Mesangial cell (primary cell): ENCODE results near the gene SOS2.

- RAMPAGE, long total RNA = no peak
Measured at GRCh38 chr14:50000856-50001849, 108.3 kb downstream of the ARF6 start.

- RAMPAGE, long total RNA = no peak
Measured at GRCh38 chr14:50006976-50007998, 109.1 kb downstream of the VCPKMT start.

DNA sequence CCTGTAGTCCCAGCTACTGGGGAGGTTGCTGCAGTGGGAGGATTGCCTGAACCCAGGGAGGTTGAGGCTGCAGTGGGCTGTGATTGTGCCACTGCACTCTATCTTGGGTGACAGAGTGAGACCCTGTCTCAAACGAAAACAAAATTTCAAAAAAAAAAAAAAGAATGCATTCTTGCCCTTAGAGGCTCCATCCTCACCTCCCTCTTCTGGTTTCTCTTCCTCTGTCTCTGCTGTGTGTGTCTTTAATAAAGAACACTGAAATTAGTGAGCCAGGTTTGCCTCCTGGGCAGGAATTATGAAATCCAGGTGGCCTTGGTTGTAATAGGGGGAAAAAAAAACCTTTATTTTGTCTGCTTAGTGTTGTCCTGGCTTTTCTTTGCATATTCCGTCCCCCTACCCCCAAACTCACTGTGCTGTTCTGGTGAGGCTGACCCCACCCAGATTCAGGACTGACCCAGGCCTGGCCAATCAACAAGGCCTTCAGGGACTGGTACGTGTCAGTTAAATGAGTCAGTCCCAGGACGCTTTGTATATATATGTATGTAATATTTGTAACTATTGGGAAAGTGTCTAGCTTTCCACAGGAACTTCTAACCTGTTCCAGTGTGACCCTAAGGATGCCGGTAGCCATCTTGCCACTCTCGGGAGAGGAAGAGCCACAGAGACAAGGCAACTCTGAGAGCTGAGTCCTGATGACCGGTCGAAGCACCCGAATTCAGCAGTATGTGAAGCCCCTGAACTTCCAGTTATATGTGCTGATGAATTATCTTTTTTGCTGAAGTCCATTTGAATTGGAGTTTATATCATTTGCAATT, 107.5 kb downstream of the VCPKMT start:
- RAMPAGE, long total RNA = no peak

DNA sequence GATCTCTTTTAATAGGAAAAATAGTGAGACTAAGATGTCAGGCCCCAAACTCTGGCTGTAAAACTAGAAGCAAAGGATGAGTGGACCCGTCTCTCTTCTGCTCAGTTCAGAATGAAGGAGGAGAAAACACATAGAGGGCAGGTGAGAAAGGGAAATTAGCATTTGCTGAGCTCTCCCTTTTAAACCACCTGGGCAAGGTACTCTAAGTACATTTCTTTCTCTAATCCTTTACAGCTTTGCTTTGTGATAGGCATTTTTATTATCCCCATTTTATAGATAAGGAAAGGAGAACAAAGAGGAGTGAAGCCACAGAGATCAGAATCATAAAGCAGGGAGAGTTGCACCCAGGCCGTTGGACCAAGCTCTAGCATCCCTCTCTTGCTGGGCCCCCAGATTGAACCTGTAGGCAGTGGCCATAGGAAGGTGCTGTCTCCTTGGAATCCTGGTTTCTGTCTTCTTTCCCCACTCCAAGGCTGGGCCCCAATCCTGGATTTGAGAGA, 47.1 kb downstream of the VCPKMT start:
- RAMPAGE, long total RNA = no peak

DNA sequence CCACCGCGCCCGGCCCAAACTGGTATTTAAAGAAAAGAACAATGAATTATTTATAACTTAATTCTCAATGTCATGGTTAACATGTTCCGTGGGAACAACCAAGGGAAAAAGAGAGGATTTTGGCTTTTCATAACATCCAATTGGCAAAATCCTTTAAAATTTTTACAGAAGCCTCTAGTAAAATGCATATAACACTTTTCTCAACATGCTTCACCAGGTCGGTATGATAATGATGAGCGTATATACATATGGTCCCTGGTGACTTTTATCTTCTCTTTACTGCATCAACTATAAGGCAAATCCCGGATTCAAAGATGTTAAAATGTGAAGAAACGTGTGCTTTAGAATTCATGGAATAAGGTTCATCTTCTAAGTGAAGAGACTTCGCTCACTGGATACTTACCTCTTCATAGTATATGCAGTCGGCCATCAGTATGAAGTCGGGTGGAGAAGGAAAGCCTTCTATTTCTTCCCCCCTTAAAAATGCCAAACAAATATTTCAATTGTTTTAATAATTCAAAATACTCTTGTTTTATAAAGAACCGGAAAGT, 861 bp downstream of the VCPKMT start:
- RAMPAGE, long total RNA = no peak

DNA sequence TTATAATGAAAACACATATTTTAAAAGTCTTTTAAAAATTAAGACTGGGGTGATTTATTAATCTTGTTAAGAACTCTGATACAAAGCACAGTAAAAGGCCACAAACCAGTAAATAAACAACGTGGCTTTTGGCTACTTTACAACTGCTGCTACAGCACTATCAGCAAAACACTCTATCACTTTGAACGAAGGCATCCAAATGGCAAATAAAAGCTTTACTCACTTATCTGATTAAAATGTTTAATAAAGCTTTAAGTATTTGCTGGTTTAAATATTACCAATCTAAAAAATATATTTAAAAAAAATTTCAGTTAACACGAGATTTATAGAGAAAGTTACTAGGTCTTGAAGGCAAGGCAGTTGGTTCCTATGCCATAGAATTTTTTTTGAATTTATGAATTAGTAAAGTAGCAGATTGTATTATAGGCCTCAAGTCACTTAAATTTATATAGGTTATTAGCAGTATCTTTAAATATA, 767 bp upstream of the VCPKMT start:
- RAMPAGE, long total RNA = no peak

- RAMPAGE, long total RNA = no peak
Measured at GRCh38 chr14:50159469-50160138, 43.2 kb upstream of the VCPKMT start.

- RAMPAGE, long total RNA = no peak
Measured at GRCh38 chr14:50231457-50232582, at the start of gene SOS2. SOS2 (minus strand) TSS chr14:50231578.

DNA sequence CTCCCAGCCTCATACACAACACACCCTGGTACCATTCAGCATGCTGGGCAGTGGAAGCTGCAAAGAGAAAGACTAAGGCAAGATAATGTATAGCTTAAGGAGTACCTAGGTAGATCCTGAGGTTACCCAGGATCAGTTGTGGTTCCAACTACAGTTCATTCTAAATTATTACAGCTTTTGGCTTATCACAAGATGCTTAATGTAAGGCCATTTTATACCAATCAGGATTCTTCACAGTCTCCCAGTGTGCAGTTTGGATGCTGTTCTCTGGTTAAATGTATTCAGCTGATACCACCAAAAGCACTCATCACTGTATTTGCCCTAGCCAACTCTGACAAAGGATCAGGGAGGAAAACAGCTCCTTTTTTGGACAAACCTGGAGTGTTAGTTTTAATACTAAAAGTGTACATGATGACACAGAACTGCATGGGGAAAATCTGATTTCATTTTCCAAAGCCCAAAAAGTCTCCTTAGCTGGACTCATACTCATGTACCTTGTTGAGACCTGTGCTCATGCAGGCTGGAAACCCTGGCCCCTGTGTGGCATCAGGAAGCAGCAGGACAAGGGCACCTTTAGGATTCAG, 19.5 kb downstream of the DMAC2L start:
- RAMPAGE, long total RNA = no peak

GRCh38 chr14:50397182-50397888, 654 bp upstream of the CDKL1 start:
- RAMPAGE, long total RNA = no peak

DNA sequence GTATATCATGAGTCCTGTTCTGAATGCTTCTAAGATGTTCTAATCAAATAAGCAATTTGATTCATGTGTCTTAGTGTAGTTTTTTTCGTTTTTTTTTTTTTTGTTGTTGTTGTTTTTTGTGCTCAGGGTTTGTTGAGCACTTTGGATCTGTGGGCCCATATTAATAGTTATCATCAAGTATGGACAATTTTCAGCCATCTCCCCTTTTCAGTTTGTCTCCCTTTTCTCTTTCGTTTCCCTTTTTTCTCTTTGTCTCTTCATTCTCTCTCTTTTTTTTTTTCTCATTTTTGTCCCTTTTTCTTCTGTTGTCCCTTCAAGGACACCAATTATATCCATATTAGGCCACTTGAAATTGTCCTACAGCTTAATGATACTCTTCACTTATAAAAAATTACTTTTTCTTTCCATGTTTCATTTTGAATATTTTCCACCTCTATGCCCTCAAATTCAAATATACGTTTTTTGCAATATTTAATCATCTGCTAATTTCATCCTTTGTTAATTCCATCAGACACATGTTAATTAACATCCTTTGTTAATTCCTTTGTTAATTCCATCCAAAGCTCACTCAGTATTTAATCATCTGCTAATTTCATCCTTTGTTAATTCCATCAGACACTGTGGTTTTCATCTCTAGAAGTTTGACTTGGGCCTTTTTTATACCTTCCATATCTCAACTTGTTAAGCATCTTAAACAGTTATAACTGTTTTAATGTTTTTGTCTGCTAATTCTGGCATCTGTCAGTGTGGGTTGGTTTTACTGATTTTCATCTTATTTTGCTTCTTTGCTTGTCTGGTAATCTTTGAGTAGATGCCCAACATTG, 53.2 kb downstream of the MAP4K5 start:
- RAMPAGE, long total RNA = no peak

DNA sequence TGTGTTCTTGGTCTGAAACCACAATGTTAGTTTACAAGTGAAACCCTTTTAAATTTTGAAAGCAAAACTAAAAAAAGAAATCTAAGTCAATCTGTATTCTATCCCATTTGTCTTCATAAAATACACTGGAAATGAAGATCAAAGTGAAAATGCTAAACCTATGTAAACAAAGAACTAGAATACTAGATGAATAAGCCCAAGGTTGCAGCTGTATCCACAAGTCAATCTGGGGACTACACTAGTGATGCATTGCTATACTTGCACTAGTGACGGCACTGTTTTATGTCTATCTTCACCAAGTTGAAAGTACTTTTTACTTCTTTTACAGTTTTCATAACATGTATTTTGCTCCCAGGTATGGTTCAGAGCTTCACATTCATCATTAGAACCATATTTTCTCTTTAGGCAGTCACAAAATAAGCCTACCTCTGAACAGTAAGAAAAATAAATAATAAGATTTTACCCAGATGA, 10.3 kb downstream of the MAP4K5 start:
- RAMPAGE, long total RNA = no peak

DNA sequence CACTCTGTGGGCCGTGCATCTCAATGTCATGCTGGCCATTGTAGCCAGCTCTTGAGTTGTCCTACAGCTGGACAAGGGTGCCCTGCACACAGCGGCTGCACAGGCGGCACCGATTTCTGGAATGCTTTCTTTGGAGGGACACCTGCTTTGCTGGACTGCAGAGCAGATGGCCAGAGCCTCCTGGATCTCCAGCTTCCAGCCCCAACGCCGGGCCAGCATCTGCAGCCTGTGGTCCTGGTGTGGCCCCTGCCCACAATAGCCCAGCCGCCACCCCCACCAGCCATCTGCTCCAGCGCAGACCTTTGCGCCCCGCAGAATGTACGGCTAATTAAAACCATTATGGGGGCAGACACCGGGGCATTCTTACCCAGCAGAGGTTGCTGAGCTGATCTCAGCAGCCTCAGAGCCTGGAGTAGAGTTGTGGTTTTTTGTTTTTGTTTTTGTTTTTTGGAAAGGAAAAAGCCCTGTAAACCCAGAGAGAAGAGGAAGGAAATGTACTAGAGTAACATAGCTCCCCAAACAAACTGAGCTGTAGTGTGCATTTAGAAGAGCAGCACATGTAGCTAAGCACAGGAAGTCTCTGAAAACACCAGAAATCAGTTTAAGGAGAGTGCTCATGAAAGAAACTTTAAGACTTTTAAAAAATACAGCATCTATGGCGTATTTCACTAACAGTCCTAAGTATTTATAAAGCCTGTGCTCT, 45.8 kb downstream of the NIN start:
- RAMPAGE, long total RNA = no peak

GRCh38 chr14:50943139-50944059, 884 bp downstream of the PYGL start:
- RAMPAGE, long total RNA = no peak

- RAMPAGE, long total RNA = no peak
Measured at GRCh38 chr14:51139099-51139508, 44.2 kb upstream of the TRIM9 start.

DNA sequence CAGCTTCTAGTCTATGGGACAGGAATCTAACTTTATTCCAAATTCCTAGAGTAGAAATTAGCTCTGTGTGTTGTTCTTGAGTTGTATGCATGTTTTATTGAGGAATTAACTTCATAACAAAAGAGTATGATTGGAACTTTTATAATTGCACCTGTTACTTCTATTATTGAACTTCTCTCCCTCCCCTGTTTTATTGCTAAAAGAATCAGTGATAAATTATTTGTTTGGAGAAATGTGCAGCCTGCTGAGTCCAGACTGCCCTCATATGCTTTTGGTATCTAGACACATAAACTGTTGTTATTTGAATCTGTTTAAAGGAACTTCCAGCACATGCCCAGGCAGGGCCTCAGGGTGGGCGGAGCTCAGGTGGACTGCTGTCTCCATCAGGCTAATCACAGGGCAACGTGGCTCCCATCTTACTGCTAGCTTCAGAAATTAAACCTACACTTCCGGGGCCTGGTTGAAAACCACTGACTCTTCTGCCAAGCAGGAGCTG, 97.3 kb downstream of the TMX1 start:
- RAMPAGE, long total RNA = no peak

- RAMPAGE, long total RNA = no peak
Measured at GRCh38 chr14:51534419-51535137, 117.1 kb upstream of the FRMD6 start.

GRCh38 chr14:51554310-51554975, 97.3 kb upstream of the FRMD6 start:
- RAMPAGE, long total RNA = start-site peak on the plus strand at chr14:51554667-51554705, 115 reads

GRCh38 chr14:51866122-51866703, 5.8 kb downstream of the GNG2 start:
- RAMPAGE, long total RNA = no peak

DNA sequence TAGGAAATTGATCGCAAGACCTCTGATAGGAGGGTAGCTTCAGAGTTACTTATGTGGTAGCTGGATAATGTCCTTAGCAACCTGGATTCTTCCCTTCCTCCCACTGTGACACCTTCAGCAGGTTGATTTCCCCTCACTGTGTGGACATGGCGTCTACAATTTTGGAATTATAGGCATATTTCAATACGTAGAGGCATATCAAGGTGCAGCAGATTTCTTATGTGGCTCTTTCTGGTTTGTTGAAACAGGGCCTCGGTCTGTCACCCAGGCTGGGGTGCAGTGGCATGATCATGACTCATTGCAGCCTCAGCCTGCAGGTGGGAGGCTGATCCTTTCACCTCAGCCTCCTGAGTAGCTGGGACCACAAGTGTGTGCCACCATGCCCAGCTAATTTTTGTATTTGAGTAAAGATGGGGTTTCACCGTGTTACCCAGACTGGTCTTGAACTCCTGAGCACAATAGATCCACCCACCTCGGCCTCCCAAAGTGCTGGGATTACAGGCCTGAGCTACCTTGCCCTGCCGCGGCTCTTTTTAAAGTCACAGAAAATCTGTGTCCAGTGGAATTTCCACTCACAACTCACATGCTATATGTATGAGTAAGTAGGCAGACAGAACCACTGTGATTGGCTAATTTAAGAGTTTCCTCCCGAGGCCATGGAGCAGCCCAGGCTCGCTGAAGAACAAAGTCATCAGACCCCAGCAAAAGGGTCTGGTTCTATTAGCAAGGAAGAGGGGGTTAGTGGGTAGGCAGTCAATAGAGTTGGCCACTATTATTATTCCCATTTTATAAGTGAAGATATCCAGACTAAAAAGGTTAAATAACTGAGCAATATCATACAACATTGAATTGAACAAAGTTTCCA, 9.1 kb downstream of the GNG2 start:
- RAMPAGE, long total RNA = no peak